H9 (cell line): Measurements from ENCODE around the genes TPCN2 and CCND1.

DNA sequence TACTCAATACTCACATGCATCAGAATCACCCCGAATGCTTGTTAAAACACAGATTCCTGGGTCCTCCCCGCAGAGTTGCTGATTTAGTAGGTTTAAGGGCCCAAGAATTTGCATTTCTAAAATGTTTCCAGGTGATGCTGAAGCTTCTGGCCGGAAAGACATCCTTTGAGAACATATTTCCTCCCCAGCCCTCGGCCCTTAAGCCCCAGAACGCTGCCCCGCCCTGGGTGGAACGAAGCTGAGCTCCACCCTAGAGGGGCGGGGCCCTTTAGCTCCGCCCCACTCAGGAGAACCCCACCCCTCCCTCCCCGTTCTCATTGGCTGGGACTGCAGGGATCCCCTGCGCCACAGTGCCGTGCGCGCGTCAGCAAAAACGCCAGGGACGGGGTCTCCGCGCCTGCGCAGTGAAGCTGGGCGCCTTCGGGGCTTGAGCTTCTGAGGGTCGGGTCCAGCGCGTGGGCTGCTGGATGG, at the start of gene TPCN2:
Gene TPCN2, plus strand, starts transcription at position 402 of the 471 bp plus-strand sequence.
- PRO-cap, result bidirectional peak, plus-strand start at position 348 of the sequence, minus-strand start at position 200 of the sequence

GRCh38 chr11:69050134-69050341, 1.3 kb downstream of the TPCN2 start:
- PRO-cap, result no peak

GRCh38 chr11:69051494-69052228, 2.9 kb downstream of the TPCN2 start:
- PRO-cap, result no peak

GRCh38 chr11:69080323-69081099, 31.8 kb downstream of the TPCN2 start:
- PRO-cap, result no peak

DNA sequence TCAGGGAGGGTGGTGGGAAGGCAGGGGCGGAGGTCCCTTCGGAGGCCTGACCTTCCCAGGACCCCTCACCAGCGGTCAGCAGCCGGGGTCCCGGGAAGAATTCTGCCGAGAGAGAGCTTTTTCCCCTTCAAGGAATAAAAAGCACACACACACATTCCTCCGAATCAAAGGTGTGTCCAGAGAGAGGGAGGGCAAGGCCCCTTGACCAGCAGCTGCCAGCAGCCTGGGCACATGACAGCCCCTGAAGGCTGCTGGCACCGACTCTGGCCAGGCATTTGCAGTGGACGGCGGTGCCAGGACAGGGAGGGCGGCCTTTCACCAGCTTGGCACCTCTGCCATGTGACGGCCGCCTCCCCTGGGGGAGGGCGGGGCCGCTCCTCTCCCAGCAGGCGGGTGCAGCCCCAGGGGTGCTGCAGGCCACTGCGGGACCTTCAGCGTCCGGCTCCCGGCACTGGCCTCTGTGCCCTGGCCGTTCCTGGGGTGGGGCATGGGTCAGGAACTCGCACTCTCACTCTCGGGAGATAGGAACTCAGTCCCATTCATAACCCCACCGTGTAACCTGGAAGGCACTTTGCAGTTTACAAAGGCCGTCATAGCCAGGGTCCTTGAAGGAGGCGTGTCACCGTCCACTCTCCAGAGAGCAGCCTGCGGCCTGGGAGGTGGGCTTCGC, 40.1 kb upstream of the SMIM38 start:
- PRO-cap, result no peak

DNA sequence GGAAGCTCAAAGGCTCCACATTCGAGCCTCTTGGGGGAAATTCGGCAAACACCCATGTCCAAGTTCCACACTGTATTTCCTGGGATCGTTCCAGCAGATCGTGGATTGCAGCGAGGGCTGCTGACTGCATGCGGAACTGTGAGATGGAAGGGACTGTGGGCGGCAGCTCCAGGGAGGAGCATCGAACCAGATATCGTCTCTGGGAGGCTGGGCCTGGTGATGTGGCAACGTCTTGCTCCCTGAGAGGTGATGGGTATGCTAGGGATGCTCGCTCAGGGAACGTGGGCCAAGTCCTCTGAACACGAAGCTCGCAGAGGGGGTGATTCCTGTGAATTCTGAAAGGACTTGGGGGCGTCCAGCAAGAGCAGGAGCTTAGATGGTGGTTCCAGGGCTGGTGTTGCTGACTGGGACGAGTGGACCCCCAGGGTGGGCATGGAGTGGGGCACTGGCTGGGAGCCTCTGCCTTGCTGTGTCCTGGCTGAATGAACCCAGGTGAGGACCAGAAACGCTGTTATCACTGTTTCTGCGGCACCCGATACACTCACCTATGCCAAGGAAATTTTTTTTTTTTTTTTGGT, 3.2 kb downstream of the SMIM38 start:
- PRO-cap, result no peak

DNA sequence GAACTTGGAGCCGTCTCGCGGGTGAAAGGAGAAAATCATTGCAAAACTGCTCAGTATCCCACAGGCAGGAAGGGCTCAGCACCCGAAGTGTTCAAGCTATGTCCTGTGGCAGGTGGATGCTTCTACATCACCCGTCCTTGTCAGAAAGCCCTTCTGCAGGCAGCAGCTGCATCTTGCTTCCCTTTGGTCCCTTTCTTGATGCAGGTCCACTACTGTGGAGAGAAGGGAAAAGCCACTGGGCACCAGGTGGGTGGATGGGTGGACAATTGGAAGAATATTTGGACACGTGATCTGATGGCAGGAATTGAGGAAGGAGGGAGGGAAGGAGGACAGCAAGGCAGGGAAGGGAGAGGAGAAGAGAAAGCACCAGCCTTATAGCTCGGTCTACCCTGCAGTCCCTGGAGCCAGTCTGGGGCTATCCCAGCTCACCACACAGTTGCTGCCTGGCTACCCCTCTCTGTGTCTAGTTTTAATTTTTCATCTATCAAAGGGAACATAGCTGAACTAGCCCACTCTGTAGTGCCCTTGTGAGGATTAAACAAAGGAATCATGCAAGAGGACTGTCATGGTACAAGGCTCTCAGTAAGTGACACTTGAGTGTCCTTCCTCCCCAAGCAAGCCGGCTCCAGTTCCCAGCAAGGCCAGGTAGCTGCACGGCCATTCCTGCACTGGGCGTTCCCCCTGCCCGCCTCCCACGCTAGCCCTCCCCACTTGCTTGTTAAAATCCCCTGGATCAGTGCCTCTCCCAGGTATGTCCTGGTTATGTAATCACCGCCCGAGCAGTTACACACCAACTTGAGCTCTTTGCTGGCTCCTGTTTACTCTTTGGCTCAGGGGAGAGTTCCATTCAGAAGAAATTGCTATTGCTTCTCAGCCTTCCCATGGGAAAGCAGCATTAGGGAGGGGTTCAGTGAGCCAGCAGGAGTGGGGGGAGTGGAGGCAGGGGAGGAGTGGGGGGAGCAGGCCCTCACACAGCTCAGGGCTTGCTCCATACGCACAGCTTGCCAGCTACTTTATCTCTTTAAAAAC, 19.6 kb upstream of the MYEOV start:
- PRO-cap, result no peak

DNA sequence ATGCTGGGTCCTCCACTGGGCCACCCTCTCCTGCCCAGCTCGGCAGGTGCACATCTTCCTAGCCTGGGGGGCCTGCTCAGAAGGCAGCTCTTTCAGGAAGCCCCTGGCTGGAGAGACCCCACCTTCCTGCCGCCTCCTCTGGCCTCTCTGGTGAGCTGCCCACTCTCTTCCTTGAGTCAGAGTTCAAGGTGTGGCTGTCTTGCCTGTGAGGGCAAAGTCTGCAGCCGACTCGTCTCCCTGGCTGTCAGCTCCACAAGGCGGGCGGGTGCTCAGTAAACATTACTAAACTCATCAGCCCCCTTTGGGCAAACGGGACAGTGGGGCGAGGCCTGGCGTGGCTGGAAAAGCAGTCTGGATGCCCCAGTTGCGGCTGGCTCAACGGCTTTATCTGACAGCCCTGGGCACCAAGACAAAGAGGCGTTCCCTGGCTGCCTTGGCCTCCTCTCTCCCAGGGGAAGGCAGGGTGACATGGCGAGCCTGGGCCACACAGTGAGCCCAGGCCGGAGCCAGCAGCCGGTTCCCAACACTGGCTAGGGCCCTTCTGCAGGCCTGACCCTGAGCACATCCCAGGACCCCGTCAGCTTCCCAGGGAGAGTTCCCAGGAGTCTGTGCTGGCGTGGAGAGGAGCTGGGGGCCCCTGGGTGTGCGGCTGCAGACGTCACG, 161.1 kb upstream of the CCND1 start:
- PRO-cap, result no peak

GRCh38 chr11:69480410-69481001, 160.4 kb upstream of the CCND1 start:
- PRO-cap, result no peak

GRCh38 chr11:69640471-69641726, at the start of gene CCND1:
TSS of gene CCND1 (plus strand) at chr11:69641156.
- PRO-cap, result bidirectional peak, plus-strand start at chr11:69641156, minus-strand start at chr11:69640981; bidirectional peak, plus-strand start at chr11:69641459, minus-strand start at chr11:69641456

DNA sequence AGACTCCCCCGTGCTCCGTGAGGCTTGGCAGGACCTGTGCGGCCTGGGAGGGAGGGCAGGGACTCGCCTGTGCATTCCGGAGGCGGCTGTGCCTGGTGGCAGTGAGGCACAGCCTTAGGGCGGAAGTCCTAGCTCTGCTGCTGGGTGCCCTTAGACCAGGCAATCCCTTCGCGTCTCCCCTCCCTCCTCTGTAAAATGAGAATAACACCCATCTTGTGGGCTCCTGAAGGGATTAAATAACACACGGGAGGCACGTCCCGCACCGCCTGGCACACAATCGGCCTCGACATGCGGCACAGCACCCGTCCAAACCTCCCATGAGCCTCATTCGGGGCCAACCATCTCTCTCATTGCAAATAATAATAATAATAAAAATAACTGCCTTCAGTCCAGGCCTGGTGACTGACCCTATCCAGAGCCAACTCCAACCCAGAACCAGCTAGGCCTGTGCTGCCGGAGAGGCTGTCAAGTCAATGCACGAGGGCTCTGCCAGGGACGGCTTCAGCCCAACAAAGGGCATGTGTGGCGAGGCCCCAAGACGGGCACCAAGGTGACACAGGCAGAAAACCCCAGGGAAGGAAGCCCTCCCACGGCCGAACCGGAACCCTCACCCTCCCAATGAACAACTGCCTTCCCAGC, 8.2 kb downstream of the LTO1 start:
- PRO-cap, result no peak

- PRO-cap, result no peak
Measured at GRCh38 chr11:69670042-69670602, 5.0 kb downstream of the LTO1 start.

DNA sequence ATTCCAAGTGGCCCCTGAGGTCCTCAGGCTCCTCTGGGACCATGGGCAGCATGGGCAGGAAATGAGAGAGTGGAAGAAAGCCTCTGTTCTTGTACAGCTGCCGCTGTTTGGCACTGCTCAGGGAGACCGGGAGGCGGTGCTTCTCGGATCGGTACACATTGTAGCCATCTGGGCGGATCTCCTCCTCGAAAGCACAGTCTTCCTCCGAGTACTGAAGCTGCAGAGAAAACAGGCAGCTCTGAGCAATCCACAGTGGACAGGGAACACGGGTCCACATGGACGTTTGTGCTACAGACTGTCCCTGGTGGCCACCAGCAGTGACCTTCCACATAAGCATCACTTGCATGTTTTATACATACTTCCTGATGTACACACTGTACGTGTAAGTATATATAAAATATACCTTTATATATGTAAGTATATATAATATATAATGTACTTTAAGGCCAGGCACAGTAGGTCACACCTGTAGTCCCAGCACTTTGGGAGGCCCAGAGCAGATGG, 4.4 kb downstream of the FGF19 start:
- PRO-cap, result no peak

DNA sequence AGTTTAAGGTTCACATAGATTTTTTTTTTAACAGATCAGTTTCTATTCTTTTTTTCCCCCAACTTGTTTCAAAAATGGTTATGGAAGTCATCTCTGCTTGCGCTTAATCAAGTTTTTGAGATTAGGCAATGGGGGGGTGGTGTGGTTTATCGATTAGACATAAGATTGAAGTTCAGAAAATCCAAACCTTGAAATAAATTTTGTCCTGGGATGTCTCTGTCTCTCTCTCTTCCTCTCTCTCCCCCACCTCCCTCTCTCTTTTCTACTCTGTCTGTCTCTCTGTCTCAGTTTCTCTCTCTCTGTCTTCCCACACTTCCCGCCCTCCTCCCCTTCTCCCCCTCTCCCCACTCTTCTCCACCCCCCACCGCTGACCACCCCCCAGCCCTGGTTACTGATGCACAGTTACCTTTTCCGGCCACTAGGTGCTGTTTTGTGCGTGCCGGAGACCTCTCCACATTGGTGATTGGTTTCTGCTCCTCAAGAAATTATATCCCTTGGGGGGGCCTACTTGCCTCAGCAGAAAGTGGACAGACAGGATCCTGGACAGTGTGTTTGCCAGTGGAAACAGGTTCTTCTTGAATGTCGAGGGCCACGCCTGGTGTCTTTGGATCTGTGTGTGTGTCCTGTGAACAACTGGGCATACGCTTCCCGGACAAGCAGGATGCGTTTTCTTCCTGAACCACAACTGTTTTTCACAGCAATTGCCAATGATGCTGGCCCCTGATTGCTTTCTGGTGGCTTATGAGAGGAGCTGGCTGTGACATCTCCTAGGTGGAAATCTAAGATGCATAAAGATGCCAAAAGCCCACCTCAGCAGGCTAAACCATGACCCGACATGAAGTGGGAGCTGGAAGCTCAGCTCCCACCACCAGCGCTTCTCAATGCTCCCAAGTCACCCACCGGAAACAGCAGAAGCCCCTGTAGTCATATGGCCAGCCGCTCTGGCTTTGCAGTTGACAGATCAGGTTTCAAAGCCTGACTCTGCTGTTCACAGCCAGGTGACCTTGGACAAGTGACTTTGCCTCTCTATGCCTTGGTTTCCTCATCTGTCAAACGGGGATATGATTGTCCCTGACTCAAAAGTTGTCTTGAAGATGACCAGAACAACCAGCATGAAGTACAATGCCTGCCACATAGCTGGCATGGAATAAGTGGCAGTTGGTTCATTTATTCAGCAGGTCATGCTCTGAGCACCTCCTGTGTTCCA, 29.4 kb upstream of the ANO1 start:
- PRO-cap, result no peak

DNA sequence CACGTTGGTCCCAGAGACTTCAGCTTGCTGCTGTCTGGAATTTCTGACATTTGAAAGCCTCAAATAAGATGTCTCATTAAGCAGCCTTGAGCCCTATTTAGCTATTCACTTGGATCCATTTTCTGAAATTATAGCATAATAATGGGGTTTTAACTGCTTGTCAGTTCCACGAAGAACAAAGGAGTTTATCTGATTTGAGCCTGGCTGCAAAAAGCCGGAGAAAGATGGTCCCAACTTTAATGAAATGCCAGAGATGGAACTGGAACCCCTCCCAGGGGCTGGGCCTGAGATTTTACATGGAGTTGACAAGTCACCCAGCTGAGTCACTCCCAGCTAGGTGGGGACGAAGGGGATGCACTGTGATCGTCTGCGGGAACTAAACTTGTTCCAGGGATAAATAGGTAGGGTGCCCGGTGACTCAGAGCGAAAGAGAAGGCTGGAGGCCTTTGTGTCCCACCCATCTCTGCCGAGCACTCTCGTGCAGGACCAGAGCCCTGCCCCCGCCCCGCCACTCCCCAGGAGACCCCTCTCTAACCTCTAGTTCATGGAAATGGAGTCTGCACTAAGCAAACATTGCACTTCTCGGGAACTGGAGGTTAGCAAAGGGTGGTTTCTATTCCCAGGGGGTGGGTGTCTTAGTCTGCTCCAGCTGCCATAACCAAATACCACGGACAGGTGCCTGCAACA, 60.9 kb upstream of the FADD start:
- PRO-cap, result unidirectional peak, plus-strand start at position 326 of the sequence

DNA sequence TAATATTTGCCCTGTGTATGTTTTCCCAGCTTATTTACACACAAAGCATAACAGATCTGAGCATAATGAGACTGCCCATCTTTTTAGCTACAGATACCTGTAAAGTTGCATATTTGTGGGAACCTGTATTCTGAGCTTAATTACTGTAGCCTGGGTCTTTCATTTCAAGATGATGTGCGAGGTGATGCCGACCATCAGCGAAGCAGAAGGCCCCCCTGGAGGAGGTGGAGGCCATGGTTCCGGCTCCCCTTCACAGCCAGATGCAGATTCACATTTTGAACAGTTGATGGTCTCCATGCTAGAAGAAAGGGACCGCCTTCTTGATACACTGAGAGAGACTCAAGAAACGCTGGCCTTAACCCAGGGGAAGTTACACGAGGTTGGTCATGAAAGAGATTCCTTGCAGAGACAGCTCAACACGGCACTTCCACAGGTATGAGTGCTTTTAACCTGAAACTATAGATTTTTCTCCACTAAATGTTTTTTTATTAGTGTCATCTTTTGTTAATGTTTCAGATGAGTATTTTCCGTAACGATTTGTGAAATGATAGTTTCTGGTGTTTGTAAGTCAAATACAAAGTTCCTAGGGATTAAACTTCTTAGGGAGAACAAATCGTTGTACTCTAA, 1.6 kb downstream of the PPFIA1 start:
- PRO-cap, result no peak

GRCh38 chr11:70293251-70293878, 22.9 kb downstream of the PPFIA1 start:
- PRO-cap, result no peak

DNA sequence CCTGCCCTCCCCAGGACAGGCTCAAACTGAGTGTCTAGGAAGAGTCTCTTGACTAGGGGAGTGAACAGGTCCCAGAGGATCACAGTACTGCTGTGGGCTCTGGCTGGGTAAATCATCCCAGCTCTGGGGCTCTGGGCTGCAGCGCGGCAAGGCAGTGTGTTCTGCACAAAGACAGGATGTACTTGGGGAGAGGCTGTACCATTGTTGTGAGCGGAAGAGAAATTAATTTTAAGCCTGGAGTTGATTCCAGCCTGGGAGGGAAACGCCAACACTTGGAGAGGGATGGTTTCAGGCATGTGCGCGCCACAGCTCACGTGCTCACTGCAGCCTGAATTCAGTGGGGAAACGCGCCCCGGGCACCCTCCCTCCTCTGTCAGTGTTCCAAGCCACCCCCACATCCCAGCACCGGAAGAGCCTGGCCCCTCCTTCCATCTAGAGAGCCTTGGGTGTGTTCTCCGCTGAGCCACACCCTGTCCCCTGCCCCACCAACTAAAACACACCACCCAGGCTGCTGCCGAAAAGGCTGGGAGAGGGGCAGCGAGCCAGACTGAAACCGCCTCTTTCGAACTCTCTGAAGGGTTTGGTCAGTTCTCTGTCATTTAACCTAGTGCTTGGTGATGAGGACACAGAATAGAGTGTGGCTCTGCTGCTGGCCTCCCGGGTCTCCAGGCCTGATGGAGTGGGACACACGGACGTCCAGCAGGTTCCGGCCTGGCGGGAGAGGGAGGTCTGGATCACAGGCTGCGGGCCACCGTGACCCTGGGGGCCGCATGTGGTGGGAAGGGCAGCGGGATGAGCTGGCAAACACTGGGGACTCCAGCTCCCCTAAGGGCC, 230.7 kb downstream of the CTTN start:
- PRO-cap, result no peak

DNA sequence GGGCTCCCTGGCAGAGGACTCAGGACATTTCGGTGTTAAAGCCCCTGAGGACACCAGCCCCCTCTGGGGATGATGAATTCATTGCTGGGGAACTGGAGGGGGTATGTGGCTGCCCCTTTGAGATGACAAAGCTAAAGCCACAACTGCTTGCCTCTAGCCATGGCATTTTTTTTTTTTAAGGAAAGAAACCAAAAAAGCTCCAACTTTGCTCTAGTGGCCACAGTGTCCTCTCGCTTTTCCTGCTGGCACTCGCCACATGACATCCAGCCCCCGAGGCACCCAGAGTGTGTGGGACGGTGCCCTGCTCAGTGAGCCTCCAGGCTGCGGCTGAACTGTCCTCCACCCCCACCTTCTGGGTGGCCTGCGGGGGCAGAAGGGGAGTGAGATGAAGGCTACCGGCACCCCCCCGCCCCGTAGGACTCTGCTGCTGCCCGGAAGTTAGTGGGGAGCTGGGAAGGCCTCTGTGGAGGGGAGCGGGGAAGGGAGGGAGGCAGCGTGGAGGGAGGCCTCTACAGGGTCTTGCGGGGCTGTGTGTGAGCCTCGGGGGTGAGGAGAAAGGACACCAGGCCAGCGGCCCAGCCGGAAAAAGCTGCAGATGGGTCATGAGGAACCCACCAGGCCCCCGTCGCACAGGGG, 264.3 kb downstream of the CTTN start:
- PRO-cap, result unidirectional peak, minus-strand start at position 329 of the sequence

DNA sequence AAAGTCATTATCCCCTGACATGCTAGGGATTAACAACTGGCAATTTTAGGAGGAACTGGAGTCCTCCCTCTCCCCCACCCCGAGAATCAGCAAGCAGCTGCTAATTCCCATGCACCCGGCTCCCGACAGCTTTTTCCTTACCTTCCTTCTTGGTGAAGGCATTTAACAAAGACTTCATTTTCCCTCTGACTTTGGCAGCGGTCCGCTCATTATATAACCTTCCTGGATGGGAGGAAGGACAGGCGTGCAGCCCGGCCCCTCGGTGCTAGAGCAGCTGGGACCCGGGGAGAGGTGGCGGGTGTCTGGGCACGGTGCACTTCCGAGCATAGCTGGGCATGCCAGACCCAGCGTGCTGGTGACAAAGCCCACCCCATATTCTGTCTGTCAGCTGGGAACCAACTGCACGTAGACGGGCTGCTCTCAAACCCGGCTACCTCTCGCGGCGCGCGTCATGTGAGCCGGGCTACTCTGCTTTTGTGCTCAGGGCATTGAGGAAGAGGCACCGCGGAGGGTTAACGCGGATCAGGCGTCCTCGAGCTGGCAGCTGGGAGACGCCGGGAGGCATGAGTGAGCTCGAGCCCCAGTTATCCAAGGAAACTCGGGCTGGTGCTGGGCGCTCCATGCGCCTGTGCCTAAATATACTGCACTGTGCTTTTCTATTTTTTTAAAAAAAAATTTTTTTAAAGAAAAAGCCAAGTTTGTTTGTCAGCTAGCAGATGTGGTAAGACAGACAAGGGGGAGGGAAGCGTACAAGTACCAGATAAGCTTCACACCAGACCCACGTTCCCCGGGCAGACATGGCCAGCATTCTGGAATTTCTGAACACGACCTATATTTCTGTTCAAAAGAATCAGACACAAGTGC, 425.8 kb downstream of the SHANK2 start:
- PRO-cap, result no peak